Neural progenitor cell (in vitro differentiated cells): Measurements from ENCODE around the genes BZW2 and ITGB8.

DNA sequence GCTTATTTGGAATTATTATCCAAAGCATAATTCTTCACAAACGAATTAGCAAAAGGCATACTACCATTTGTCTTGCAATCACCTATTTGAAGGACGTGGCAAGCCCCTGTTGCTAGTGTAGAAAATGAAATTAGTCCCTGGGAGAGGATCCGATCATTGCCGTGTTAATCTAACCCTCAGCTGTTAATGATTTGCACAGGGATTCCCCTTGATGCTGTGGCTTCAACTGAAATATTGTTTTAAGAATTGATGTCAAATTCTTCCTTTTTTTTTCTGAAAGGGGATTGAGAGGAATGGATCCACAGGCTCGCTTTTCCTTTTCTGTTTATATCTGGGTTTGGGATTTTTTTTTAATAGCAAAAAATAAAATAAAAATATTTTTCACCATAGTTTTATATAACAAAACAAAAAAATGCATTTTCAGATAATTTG is 4.5 kb downstream of the AGMO start:
- RAMPAGE, long total RNA, result no peak

GRCh38 chr7:15683950-15684415 is 2.5 kb downstream of the MEOX2 start:
- RAMPAGE, long total RNA, result no peak

- RAMPAGE, long total RNA, result no peak
These were observed 353.6 kb downstream of the CRPPA start for GRCh38 chr7:16067664-16068196.

GRCh38 chr7:16645948-16646831 is at the start of gene BZW2:
Gene BZW2 (plus strand): TSS chr7:16646181.
- RAMPAGE, long total RNA, result start-site peak on the plus strand at chr7:16646127-16646196, 182 and 255 reads in 2 replicates

DNA sequence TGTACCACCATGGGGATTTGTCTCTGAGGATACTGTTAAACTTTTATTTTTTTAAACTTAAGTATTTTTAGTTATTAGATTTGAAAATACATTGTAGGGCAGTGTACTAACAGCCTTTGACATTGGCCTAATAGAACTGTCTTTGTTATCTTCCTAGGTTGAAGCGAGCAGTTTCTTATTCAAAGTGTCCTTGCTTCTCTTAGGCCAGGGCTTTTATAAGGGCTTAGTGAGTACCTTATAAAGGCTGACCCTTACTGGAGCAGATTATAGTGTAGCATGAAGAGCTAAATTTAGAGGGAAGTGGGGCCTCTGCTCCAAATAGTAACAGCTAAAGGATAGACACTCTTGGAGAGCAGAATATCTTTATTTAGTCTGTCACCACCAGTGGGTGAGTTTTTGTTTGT is 15.9 kb downstream of the BZW2 start:
- RAMPAGE, long total RNA, result no peak

DNA sequence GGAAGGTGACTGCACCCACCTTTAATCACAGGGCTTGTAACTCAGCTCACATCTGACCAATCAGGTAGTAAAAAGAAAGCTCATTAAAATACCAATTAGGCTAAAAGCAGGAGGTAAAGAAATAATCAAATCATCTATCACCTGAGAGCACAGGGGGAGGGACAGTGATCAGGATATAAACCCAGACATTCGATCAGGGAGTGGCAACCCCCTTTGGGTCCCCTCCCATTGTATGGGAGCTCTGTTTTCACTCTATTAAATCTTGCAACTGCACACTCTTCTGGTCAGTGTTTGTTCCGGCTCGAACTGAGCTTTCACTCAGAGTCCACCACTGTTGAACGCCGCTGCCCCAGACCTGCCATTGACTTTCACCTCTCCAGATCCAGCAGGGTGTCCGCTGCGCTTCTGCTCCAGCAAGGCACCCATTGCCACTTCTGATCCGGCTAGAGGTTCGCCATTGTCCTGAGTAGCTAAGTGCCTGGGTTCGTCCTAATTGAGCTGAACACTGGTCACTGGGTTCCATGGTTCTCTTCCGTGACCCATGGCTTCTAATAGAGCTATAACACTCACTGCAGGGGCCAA is 28.7 kb downstream of the AGR3 start:
- RAMPAGE, long total RNA, result no peak

DNA sequence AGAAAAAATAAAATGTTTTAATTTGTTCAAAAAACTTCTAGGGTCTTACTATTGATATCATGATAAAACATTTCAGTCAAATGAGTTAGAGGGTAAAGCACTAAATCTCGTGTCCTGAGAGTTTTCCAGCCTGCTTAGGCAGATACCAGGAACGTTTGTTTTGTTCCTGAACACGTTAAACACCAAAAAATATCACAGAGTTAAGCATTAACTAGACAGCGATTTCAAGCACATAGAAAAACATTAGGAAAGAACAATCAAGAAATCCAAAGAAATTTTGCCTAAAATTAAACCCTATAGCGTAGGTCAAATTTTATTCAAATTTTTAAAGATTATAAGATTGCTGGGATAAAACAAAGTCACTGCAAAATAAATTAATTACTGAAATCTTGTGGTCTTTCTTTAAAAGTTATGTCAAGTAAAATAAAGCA is 204.7 kb upstream of the AGR3 start:
- RAMPAGE, long total RNA, result no peak

DNA sequence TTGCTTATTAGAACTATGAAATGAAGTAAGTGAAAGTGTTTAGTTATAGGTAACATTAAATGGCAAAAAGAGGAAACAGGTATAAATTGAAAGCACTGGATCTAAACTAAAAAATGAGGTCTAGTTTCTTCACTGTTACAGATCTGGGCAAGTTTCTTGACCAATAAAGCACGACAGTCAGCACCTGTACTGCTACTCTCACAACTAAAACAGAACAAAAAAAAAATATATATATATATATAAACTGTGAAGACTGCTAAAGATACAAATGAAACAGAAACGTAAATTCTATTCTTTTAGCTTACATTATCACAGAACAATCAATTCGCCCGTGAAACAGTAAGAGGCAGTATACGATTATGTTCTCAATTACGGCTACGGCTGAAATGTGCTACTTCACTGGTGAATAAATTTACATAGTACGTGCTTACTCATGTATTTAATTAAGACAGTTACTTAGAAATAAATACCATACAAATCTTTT is 4.2 kb downstream of the AHR start:
- RAMPAGE, long total RNA, result no peak

GRCh38 chr7:17320562-17321153 is 22.2 kb downstream of the AHR start:
- RAMPAGE, long total RNA, result no peak

DNA sequence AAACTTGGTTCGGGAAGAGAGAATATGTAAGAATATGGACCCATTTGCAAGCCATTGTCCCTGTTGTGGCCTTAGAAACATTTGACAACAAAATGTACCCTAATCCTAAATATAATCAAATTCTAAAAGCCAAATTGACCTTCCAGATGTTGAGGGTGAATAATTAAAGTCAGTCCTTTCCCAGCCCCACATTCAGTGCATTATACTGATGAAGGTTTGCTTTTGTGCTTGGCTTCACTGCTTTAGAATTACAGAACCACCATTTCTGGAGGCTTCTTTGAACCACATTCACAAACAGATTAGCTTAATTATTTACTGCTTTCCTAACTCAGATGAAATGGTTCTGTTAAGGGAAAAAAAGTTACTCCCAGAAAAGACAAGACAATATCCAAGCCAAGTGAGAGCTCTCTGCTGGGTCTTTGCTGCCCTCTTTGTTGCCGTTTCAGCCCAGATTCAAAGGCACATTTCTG is 188.8 kb downstream of the AHR start:
- RAMPAGE, long total RNA, result no peak

DNA sequence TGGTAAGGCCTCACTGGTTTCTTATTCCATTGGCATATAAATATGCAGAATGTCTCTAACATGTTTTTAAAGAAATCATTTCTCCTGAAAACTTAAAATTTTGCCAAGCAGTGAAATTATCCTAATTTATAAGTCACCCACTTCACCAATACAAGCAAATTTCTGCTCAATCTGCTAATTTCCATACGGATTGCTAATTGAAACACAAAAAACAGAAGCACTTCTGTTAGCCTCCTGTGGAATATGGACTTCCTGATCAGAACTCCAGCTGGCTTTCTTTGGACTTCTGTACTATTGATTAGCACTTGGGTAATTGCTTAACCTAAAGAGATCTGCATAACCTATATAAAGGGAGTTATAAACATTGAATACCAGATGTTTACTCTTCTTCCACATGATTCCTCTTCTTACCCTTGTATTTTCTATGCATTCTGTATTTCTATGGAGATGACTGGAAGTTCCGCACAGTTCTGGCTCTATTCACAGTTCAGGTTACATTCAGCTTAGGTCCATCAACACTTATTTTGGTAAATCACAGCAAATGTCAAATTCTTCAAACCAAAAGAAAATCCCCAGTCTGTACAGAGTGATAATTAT is 225.4 kb downstream of the AHR start:
- RAMPAGE, long total RNA, result no peak

- RAMPAGE, long total RNA, result no peak
These were observed 563 bp upstream of the SNX13 start for GRCh38 chr7:17940914-17941200.

DNA sequence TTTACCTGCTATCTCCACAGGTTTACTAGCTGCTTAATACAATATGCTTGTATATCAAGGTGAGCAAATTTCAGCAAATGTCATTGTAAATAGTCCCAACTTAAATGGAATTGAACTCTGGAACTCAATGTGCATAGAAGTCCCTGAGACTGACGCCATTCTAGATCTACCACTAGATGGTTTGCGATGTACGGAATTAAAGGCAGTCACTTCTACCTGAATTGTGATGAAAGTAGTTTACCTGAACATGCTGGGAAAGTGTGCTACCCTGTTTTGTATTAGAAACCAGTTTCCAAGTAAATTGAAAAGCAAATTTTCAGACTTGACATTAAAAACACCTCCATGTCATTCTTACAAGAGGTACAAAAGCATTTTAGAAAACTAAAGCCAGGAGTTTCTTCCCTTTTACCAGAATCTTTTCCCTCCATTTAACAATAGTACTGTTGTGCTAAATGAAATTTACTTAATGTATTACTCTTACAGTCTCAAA is 952 bp upstream of the SNX13 start:
- RAMPAGE, long total RNA, result no peak

DNA sequence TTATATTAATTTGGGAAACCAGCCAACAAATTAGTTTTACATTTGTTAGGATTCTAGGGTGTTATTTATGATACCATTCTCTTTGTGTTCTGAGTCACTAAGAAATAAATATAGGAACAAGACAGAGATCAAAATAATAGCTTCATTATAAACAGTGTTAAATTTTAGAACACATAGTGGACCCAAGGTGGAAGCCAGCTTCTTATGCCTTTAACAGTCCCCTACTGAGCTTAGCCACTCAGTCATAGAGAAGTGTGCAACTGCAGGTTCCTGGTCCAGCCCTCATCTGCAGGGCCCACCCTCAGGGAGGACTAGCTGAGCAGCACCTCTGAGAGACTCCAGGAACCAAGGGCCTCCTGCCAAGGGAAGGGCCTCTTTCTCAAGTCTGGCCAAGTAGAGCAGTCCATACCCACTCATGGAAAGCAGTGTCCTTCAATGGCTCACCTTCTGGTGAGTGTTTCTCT is 173.6 kb upstream of the PRPS1L1 start:
- RAMPAGE, long total RNA, result no peak

GRCh38 chr7:19116277-19117159 is 918 bp downstream of the TWIST1 start:
- RAMPAGE, long total RNA, result no peak

- RAMPAGE, long total RNA, result no peak
These were observed 263.2 kb upstream of the FERD3L start for GRCh38 chr7:19408437-19408802.

DNA sequence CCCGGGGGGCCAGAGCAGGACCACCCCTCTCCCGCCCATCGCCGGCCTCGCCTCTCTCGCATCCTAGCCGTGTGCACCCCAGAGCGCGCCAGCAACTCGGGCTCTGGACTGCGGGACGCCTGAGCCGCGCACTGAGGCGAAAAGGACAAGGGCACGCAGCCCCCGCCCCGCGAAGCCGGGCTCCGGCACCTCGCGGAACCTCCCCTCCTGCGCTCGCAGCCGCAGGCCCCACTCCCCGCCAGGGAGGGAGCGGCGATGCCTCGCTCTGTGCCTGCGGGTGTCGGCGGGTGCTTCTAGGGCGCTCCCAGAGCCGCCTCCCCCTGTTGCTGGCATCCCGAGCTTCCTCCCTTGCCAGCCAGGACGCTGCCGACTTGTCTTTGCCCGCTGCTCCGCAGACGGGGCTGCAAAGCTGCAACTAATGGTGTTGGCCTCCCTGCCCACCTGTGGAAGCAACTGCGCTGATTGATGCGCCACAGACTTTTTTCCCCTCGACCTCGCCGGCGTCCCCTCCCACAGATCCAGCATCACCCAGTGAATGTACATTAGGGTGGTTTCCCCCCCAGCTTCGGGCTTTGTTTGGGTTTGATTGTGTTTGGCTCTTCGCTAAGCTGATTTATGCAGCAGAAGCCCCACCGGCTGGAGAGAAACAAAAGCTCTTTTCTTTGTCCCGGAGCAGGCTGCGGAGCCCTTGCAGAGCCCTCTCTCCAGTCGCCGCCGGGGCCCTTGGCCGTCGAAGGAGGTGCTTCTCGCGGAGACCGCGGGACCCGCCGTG is at the start of gene ITGB8:
Gene ITGB8, plus strand, starts transcription at position 81 of the 772 bp plus-strand sequence.
- RAMPAGE, long total RNA, result no peak

- RAMPAGE, long total RNA, result no peak
These were observed 19.8 kb downstream of the ITGB8 start for GRCh38 chr7:20350446-20351032.

- RAMPAGE, long total RNA, result no peak
These were observed 30.8 kb downstream of the ITGB8 start for GRCh38 chr7:20361231-20362142.

DNA sequence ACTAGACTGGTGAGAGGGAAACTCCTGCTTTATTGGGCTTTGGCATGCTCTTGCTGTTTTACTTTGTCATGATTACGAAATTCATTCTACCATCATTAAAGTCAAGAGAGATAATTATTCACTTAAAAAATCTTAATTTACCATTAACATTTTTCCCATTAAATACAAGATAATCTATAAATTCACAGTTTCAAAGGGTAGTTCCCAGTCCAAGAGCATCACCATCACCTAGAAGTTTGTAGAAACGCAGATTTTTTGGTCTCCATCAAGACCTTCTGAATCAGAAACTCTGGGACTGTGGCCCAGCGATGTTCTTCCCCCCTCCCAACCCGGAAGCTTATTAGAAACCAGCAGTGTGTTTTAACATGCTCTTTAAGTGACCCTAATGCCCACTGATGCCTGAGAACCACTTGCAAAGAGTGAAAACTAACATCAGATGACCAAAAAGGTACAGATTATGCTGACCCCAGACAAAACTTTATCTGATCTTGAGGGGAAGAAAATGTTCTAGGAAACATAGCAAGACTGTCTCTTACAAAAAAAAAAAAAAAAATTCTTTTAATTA is 89.5 kb downstream of the ITGB8 start:
- RAMPAGE, long total RNA, result no peak